SJCRH30 (cell line): ENCODE measurements around a stretch of chr1.

- RAMPAGE, long total RNA, result no peak
These were observed 73.2 kb downstream of the JAK1 start for GRCh38 chr1:64893024-64893693.

GRCh38 chr1:64915775-64916516, 50.4 kb downstream of the JAK1 start:
- RAMPAGE, long total RNA, result no peak

DNA sequence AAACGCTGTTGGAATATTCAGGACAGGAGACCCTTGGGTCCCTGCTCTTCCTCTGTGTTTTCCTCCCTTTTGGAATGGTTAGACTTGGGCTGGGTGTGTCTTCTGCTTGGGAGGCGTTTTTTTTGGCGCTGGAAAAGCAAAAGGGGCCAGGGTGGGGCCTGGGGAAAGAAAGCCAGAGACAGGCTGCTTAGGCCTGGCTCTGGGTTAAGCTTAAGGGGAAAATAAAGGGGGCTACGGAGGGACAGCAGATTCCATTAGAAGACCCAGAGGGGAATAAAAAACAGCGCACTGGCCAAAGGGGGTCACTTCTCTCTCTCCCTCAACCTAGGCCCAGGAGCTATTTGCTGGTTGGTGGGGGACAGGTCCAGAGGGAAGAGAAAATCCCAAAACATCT, 82.4 kb upstream of the AK4 start:
- RAMPAGE, long total RNA, result no peak

DNA sequence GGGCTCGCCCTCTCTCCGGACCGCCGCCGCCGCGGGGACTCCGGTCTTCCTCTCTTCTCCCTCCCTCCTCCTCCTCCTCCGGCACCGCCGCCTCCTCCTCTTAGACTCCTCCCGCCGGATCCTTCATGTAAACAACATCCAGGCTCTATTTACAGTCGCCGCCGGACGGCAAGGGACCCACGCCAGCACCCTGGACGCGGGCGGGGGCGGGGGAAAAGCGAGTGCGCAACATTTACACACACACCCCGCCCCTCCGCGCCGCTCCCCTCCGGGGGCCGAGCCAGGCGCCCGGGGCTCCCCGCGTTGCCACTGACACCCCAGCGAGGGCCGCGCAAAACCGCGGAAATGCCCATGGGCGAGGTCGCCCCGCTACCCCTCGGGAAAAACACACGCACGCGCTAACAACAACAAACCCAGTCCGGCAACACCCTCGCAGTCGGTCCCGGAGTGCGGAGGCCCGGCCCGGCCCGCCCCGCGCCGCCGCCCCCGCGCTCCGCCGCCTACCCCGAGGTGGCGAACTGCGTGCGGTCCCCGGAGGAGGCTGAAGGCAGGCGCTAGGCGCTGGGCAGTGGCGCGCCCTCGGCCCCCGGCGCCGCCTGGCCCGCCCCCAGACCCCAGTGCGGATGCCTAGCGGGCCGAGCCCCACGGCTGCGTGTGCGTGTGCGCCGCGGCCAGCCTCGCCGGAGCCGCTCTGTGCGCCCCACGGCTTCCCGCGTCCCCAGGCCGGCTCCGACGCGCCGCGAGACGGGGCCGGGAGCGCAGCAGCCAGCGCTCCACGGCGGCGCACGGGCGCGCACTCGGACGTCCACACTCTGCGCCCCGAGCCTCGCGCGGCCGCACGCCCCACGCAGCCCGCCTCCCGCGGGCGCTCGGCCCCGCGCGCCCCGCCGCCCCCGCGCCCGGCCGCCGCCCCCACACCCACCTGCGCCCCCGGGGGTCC, 81.1 kb upstream of the AK4 start:
- RAMPAGE, long total RNA, result no peak

DNA sequence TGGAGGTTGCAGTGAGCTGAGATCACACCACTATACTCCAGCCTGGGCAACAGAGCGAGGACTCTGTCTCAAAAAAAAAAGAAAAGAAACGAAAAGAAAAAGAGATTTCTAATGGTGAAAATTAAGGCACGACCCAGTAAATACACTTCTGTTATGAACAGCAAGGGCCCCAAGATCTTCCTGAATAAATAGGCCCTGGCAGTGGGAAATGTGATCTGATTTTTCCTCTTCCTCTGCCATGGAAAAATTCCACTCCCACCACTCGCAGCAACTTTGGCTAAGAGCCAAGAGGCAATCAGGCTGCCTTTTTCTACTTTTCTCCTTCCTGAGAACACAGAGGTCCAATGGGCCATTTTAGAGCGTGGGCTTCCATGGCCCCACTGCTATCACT, 33.8 kb upstream of the AK4 start:
- RAMPAGE, long total RNA, result no peak

DNA sequence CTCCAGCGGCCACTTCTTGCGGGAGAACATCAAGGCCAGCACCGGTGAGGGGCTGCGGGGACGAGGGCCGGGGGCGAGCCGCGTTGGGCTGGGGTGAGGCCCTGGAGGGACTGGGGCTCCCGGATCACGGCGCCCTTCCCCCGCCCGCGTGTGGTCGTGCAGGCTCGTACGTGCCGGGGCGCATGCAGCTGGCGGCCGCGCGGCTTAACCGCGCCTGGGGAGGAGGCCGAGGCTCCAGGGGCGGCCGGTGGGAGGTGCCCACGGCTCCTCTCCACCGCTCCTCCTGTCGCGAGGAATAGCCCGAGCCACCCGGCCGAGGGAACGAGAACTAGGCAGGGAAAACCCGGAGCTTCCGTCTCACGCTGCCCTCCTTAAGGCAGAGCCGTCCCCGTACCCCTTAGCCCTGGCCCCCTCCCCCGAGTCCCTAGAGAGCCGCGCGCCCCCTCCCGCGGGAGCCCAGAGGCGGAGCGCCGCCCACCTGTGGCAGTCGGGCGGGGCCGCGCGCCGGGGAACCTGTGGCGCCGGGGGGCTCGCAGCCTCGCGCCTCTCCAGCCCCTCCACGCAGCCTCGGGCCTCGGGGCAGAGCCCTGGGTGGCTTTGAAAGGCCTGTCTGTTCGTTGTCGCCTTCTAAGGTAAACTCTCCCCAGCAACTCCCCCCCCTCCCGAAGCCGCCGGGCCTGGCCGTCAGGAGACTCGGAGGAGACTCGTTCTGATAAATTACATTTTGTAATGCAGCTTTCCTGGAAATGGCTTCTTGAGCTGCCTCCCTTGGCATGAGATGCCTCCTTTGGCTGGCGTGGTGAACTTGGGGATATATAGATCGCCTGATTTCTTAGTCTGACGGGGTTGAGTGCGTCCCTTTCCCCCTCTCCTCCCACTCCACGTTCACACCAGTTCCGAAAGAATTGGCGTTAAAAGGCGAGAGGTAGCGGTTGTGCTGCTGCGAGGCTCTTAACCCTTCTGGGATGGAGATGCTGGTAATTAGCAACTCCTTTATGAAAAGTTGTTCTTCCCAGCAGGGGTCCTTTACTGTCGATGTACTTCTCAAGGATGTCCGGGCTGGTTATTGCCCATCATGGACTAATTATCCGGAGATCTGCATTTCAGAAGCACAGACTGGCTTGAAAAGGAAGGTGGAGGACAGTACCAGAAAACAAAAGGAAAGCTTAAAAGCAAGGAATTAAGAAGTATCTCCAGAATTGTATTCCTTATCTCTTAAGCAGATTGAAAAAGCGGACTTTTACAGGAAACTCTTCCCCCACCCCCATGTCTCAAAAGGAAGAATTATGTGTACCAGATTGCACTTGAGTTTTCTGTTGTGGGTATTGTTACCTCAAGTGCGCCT, 978 bp downstream of the AK4 start:
- RAMPAGE, long total RNA, result no peak

- RAMPAGE, long total RNA, result no peak
These were observed 43.7 kb upstream of the DNAJC6 start for GRCh38 chr1:65265285-65266443.

DNA sequence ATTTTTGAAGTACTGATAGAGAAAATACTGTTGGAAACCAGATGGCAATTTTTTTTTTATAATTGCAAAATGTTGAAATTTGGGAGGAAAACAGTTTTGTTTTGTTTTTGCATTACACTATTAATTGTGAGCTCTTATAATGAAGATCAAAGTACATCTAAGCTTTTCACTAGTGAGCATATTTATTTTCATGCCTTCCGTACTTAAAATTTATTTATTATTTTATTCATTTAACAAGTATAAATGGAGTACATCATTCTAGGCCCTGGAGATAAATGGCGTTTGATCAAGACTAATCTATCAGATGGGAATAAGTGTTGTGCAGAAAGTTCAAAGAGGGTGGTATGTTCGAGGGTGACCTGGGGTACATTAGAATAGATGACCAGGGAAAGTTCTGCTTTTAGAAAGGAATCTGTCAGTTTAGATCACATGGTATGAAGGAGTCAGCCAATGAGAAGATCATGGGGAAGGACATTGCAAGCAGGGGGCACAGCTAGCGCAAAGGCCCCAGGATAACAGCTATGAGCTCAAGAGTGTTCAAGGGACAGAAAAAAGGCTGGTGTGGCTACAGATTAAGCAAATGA, 8.4 kb downstream of the LEPR start:
- RAMPAGE, long total RNA, result no peak

- RAMPAGE, long total RNA, result no peak
These were observed 100.8 kb upstream of the PDE4B start for GRCh38 chr1:65691868-65692302.

DNA sequence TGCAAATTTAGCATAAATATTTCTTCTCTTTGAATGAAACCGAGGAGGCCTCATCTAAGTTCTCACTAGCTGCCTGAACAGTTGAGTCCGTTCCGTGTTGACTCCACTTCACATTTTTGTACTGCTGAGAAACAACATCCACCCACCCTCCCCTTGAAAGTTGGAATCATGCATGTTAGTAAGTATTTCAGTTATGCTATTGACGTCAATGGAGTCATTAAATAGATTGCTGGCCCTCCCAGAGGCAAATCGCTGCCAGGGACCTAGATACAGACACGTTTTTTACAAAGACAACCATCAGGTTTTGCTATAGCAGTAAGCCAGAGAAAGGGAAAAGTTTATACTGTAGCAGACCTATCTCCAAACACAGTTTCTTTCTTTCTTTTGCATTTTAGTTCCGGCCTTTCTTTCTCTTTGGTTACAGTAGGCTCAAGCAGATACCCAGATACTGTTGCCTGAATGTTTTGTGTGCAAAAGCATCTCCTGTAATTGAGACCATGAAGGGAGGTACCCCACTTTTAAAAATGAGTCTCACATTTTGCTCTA, 262.6 kb upstream of the SGIP1 start:
- RAMPAGE, long total RNA, result no peak

DNA sequence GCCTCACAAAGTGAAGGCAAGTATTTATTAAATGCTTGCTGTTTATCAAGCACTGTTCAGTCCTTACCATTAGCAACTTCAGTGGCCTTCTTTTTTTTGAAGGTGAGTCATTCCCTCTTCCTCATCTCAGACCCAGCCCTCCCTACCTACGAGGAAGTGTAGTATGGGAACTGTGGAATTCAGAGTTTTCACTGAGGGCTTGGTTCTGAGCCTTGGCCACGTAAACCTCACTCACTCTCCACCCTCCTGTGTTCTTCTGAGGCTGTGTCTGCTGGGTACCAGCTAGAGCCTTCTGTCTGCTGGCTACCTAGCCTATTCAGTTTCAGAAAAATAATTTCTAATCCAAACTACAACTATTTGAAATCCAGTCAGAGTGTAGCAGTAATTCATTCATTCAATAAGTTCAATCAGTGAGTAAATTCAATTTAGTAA, 218.2 kb upstream of the SGIP1 start:
- RAMPAGE, long total RNA, result no peak

GRCh38 chr1:66351292-66352431, 182.3 kb upstream of the SGIP1 start:
- RAMPAGE, long total RNA, result no peak

GRCh38 chr1:66369808-66370232, 164.1 kb upstream of the SGIP1 start:
- RAMPAGE, long total RNA, result no peak

DNA sequence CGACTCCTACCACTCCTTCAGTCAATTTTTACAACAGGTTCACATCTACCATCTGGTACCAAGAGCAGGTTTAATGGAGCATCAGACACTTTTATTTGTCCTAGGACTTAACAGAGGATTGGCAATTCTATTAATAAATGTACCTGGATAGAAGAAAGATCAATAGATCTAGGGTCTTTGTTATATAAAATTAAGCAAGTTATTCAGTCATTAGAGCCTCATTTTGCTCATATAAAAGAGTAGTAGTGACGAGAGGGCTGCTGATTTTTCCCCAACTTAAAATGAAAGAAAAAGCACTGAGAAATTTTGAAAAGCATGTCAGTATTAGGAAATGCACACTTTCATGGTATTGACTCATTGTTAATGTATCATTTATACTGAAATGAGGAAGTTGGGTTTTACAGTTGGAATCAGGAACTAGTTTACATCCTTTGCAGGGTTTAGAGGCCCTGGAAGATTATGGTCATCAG, 95.1 kb upstream of the SGIP1 start:
- RAMPAGE, long total RNA, result no peak

DNA sequence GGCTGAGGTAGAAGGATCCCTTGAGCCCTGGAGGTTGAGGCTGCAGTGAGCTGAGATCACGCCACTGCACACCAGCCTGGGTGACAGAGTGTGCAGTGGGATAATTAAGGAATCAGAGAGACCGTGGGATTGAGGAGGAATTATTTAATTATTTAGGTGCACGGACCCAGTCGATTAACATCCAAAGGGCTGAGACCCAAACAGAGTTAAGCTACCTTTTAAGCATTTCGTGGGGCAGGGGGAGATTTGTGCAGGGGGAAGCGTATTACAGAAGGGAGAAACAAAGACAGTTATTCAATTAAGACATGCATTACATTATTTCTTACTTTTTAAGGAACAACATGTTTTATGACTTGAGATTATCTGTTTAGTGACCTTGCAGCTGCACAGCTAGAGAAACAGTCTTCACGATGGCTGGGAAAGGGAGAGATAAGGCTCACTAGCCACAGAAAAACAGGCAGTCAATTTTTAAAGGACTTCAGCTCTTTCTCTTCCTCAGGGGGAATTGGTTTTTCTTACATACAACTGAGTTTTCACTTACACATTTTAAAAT, 7.0 kb upstream of the C1orf141 start:
- RAMPAGE, long total RNA, result no peak

DNA sequence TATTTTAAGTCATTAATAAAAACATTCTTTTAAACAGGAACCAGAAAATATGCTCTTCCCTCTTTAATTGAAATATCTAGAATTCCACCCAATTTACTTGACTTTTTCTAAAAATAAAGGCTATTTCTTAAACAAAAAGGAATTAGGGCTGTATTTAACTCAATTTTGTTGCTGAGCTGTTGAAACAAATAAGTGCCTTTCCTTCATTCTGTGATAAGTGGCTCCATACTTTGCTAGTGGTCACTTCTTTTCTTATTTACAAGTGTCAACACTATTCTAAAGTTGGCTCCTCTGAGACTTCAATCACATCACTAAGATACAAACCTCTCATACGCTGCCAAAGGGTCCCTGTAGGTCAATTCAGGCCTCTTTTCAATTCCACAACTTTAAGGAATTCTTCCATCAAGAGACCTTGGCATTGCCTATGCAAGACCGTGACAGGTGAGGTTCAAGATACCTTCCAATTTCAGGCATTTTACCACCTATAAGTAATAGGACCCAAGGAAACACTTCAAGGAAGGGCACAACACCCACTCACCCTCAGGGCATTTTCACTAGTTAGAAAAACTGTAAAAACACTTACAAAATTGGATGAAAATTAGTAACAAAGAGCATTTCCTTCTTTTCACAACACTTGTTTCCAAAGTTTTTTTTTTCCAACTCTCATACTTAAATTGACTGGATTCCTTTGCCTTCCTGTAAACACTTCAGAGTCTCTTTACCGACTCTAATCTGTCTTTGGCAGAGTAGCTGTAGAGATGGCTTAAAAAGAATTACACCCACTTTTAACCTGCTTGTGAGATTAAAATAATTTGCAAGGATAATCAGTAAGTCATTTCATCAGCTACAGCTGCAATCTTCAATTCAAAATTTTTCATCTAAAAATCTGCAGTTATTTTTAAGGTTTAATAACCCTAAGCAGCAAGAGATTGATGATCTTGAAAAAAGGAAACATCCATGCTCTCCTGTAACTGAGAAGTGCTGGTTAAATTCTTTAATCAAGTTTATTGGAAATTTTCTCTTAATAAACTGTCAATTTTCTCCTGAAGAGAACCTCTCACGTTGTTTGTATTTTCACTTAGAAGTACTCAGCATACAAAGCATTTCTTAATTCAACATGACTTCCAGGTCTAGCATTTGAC, 24.5 kb downstream of the SERBP1 start:
- RAMPAGE, long total RNA, result no peak

GRCh38 chr1:67479817-67480016, 49.5 kb upstream of the SERBP1 start:
- RAMPAGE, long total RNA, result no peak

- RAMPAGE, long total RNA, result no peak
These were observed 124.2 kb upstream of the GADD45A start for GRCh38 chr1:67560729-67561232.

- RAMPAGE, long total RNA, result no peak
These were observed 32.9 kb downstream of the GADD45A start for GRCh38 chr1:67717865-67718326.

DNA sequence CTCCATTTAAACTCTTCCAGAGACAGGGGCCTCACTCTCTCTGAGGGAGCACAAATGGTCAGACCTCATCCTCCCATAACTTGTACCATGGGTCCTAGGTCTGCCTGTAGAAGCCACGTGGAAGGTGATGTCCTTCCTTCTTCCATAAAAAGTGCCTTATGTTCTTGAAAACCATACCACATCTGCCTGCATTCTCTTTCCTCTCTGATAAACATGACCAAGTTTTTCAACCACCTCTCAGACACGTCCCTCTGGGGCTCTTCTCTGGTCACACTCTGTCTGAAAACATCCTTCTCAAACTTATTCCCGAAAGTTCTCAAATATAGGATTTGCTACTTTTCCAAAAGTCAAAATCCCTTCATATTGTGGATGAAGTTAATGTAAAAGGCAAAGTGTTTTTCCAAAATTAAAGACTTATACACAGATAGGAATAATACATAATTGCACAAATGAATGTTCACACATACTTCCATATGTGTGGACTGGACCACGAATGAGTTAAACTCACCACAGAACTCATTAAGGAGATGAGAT, 72.8 kb downstream of the WLS start:
- RAMPAGE, long total RNA, result no peak